ENCODE measurements around a stretch of chr1.

GRCh38 chr1:2238236-2239100 lies 10.3 kb downstream of the SKI start:
- RRBS, result 47% methylated on average over 3 of the region's 30 CpGs

DNA sequence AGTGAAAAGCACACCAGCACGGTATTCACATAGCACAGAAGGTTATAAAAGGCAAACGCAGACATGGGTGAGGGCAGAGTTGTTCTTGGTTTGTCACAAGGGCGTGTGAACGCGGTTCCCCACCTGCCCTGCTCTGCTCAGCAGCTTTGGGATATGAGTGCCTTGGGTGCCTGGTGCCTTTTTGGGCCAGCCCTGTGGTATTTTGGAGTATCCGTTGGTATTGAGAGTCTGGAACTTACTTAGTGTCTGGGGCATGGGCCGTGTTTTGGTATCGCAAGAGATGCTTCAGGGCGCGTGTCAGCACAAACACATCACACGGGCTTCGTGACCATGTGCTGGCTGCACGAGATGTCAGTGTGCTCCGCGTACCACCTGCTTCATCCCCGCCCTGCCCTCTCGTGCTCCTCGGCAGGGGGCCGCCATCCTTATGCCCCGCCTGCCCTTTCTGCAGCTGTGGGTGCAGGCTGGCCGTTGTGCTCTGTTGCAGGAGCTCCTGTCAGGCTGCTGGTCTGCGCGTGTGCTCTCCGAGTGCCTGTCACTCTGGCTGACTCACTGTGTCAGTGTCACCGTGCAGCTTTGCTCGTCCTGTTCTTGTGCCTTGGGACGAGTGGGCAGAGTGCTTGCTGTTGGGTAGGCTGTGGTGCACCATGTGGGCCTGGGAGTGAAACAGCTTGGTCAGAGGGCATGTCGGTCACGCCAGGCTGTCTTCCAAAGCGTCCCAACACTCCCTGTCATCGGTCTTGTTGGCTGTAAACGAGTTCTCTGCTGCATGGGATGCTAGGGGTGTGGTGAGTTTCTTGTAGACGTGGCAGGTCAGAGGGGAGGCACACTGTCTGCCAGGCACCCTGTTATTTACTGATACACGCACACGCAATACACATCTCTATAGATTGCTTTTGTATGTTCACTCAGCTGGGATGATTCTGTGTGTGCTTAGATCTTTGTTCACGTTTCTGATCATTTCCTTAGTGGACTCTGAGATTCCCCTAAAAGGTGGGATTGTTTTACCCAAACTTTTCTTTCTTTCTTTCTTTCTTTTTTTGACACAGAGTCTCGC lies 15.2 kb downstream of the SKI start:
- RRBS, result no CpG with 5 or more reads among the region's 37 CpGs

DNA sequence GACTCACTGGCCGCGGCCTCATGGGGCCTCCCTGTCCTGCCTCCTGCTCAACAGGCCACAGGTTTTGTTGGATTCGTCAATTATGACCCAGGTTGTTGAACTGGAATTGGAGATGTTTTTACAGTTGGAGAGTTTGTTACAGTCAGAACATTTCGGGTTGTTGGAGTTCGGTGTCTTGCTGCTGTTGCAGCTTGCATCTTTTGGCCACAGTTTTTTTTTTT lies 21.5 kb downstream of the SKI start:
- RRBS, result no CpG with 5 or more reads among the region's 5 CpGs

DNA sequence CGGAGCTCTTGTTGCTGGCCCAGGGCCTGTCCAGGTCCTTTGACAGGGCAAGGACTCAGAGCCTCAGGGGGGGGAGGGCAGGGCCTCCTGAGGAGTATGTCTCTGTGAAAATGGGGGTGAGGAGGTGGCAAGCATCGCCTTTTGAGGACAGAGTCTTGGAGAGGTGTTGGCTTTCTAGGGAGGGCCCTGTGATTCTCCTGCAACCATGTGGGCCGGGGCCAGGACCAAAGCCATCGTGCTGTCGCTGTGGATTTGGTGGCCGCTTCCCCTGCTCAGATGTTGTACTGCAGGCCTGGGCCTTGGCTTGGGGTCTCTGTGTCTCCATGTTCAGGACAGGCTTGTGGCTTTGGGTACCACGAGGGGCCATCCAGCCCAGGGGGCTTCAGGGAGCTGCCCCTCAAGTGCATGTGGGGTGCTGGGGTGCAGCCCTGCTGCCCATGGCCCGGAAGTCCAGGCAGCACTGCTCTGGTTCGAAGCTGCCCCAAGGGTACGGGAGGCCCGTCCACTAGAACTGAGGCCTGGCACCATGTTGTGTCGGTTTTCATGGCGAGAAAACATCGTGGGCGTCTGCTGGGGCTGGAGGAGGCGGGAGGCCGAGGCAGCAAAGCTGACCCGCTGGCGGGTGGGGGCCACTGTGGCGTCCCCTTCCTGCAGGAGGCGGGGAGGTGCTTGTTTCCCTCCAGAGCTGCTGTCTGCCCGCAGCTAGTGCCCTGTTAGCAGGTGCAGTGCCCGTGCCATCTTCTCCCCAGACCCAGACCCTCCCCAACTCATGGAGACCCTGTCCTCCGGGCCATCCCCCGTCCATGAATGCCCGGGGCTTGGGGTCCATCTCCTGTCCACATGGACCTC lies 55.4 kb downstream of the SKI start:
- RRBS, result no CpG with 5 or more reads among the region's 26 CpGs

GRCh38 chr1:2300734-2301614 lies 72.9 kb downstream of the SKI start:
- RRBS, result 14% methylated on average over 11 of the region's 42 CpGs

DNA sequence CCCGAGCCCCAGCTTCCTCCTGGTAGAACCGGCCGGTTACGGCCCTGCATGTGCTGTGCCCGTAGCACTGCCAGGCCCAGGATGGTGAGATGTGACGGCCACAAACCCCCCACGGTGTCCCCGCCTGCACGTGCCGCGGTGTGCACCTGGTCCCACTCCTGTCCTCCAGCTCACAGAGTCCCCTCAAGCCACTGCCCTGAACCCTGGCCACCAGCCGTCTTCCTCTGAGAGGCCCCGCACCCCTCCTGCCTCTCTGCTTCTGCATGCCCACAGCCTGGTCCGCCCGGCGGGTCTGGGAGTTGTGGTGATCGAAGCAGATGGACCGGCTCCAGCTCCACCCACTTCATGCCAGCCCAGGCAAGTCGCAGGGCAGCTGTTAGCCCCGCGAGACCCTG lies 55.4 kb downstream of the MORN1 start:
- RRBS, result no CpG with 5 or more reads among the region's 21 CpGs

GRCh38 chr1:2467038-2467754 lies 8.9 kb upstream of the PLCH2 start:
- RRBS, result 8% methylated on average over 5 of the region's 38 CpGs

DNA sequence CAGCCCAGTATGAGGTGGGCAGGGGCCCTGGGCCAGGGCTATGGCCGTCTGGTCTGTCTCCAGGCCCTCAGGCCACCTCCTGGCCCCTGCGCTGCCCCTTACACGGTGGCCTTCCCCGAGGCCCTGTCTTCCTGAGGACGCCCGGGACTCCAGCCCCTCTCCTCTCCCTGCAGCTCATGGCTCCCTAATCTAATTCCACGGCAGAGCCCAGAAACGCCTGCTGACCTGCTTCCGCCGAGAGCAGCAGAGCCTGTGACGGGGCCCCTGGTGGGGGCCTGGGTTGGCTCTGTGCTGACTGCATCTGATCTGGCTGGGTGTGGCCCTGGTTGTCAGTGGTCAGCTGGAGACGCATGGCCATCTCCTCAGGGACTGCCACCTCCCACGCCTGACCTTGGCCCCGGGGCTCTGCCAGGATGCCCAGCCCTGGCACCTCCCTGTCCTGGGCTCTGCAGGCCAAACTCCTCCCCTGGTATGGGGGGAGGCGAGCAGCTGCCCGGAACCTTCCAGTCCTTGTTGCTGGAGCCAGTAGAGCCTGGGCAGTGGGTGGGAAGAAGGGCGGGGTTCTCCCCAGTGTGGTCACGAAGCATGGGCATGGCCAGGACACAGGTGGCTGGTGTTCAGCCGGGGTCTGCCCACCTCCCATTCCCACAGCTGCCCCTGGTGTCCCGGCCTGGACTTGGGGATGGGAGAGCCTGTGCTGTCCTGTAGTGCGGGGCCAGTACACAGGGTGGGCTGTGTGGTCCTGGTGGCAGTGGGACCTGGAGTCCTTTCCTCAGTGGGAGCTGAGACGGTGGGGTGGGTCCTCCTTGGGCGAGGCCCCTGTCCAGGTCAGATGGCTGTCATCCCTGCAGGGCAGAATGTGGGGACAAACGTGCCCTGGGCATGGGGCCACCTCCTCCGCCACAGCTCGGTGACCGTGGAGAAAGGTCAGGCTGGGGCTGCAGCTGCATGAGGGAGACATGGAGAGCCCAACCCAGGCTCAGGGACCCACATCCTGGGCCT lies 988 bp upstream of the PLCH2 start:
- RRBS, result 61% methylated on average over 3 of the region's 27 CpGs

DNA sequence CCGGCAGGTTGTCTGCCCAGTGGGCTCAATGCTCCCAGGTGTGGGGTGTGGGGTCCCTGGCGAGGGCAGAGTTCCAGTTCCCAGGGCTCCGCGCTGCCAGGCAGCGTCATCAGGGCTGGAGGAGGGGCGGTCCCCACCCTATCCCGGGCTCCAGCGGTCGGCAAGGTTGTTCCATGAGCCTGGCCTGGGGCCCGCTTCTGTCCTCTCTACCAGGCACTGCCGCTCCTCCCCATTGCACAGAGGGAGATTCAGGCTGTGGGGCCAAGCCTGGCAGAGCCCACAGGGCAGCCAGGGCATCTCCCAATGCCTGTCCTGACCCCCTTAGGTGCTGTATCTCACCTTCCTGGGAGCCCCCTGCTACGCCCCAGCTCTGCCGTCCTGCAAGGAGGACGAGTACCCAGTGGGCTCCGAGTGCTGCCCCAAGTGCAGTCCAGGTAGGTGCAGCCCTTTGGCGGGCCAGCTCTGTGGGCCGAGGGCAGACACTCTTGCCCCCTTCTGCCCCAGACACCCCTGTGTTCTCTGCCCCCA lies 1.3 kb downstream of the TNFRSF14 start:
- RRBS, result no CpG with 5 or more reads among the region's 17 CpGs

DNA sequence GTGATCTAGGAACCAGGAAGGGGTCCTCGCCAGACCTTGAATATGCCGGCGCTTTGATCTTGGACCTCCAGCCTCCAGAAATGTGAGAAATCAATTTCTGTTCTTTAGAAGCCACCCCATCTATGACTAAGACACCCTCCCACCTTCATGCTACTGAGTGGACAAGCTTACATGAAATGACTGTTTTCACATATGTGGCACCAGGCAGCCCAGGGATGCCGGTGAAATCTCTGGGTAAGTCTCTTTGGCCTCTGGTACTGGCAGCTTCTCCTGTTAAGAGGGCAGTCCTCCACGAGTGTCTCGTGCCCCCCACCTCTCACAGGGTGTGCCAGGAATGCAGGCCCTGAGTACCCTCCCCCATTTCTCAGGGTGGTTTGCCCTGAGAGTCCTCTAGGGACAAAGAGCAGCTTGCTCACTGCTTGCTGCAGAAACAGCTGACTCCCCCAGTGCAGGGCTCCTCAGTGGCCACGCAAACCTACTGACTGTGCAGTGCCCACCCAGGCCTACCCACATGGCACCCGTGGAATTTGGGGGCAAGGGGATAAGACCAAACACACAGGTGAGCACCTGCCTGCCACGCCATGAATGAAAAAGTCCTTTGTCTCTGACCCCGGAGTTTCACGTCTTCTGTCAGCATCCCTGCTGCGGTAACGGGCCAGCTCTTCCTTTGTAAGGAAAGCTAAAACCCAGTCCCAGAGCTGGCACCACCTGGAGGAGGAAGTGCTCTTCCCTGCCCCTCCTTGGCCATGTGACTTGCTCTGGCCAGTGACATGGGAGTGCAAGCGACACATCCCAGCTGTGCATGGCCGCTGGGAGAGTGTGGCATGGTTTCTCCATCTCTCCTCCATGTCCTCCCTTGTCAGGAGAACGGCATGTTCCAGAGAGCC lies 3.1 kb upstream of the PRXL2B start:
- RRBS, result no CpG with 5 or more reads among the region's 16 CpGs

DNA sequence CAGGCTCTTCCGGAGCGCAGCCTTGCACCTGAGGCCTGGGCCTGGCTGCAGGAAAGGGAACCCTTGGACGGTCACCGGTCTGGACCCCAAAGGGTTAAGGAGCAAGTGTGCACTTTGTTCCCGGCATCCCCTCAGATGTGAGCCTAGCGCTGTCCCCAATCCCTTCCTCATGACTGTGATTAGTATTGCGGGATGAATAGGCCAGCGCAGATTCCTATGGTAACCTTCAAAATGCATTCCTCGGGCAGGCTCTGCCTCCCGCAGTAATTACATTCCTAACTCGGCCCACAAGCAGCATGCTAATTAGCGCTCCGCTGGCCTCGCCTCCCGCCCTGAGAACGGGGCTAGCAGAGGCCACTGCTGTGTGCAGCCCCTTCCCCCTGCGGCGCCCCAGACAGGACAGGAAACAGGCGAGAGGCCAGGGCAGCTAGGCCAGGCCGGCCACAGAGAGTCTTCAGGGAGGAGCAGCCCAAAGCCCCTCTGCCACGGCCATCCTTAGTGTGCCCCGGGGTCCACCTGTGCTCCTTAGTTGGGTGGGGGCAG lies 36.5 kb downstream of the PRDM16 start:
- RRBS, result 14% methylated on average over 7 of the region's 22 CpGs

GRCh38 chr1:3113636-3114508 lies 44.9 kb downstream of the PRDM16 start:
- RRBS, result no CpG with 5 or more reads among the region's 56 CpGs

DNA sequence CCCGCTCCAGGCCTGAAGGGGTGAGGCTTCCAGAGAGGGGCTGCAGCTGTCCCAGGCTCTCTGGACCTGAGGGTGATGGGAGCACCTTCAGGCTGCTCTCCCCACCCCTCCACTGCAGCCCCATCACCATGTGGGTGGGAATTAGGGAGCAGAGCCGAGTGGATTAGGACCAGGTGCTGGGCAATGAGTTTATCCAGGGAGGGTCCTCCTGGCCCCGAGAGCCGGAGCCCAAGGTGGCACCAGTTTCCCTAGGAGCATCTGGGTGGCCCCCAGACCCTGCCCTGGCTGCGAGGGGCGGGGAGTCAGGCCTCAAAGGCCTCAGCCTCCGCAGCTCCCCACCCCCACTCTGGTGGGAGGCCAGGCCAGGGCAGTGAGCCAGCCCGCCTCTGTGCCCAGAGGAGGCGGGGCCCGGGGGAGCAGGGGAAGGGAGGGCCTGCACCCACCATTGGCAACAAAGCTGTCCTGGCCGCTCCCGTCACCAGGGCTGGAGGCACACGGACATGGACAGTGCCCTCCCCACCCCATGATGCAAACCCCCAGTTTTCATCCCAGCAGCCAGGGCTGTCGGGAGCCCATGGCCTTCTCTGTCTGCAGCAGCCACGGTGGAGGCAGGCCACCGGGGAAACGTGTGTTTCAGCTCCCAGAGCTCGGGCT lies 101.4 kb downstream of the PRDM16 start:
- RRBS, result no CpG with 5 or more reads among the region's 18 CpGs

- RRBS, result no CpG with 5 or more reads among the region's 32 CpGs
These were observed 123.7 kb downstream of the PRDM16 start for GRCh38 chr1:3192291-3193446.

DNA sequence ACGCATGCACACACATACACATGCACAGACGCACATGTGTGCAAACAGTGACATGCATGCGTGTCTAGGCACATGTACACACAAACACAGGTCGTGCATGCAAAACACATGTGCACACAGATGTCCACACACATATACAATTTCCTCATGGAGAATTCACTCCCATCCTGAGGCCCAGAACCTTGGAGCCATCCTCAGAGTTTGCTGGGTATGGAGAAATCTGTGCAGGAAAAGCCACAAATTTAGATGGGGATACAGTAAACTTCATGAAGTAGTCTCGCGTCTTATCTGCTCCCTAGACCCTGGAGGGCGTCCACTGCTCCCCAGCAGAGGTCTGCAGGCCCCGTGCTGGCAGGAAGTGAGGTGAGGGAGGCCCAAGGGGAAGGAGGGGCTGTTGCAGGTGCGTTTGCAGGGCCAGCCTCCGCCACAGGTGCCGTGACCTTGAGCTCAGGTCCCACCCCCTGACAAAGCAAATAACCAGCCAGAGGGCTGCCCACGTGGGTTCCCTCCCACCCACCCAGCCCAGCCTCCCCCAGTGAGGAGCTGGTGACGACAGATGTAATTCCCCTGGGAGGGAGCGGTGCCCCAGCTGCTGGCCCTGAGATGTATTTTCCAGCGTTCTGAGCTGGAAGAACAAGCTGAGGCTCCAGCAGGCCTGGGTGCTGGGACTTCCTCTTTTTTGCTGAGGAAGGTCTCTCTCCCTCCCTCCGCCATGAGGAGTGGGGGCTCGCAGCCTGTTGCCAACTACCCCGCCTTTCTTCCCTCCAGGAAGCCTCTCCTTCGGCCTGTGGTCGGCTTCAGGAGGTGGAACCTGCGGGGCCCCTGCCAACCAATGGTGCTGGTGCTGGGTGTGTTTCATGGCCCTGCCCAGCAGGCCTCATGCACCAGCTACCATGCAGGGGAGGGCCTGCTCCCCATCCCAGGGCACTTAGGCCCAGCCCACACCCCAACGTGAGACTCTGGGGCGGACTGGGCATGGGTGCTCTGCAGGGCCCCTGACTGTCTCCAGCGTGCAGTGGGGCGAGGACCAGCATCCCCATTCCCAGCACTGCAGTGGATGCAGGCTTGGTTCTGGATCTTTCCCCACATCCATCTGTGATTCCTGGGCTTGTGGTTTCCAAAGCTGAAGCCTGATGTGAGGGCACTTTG lies 153.1 kb downstream of the PRDM16 start:
- RRBS, result no CpG with 5 or more reads among the region's 25 CpGs

GRCh38 chr1:3240553-3241519 lies 171.8 kb downstream of the PRDM16 start:
- RRBS, result 77% methylated on average over 14 of the region's 59 CpGs

- RRBS, result no CpG with 5 or more reads among the region's 29 CpGs
These were observed 178.3 kb downstream of the PRDM16 start for GRCh38 chr1:3247276-3247702.

DNA sequence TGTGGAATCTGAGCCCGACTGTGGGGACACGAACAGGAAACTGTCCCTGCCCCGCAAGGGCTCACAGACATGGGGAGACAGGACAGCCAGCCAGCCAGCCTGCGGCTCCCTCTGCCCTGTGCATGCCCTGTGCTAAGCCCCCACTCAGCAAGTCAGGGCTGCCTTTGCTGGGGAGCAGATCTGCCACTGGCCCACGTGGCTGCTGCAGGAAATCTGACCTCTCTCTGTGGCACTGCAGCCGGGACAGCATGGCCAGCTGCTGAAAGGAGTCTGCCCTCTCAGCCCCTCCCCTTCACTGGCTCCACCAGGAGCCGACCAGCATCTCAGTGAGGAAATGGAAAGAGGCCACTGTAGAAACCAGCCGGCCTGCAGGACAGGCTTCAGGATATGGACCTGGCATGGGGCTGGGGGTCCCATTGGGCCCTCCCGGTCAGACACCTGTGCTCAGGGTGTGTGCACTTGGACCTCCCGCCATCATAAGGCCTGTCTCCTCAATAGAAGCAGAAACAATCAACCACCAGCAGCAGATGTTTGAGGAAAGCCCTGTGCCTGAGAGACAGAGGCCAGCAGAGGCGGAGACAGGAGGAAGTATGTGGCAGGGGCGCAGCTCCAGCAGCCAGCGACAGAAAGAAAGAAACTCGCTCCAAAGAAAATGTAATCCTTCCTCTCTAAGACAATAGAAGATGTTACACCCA lies 3.8 kb downstream of the ARHGEF16 start:
- RRBS, result 44% methylated on average over 2 of the region's 14 CpGs

GRCh38 chr1:3460049-3460618 lies 5.7 kb downstream of the ARHGEF16 start:
- RRBS, result no CpG with 5 or more reads among the region's 16 CpGs

- RRBS, result no CpG with 5 or more reads among the region's 14 CpGs
These were observed 77.8 kb downstream of the MEGF6 start for GRCh38 chr1:3533519-3533981.